ENCODE measurements around a stretch of chr13.

- RRBS = 66% methylated on average over 2 of the region's 12 CpGs
These were observed 12.1 kb upstream of the CDC16 start for GRCh38 chr13:114222433-114223176.

DNA sequence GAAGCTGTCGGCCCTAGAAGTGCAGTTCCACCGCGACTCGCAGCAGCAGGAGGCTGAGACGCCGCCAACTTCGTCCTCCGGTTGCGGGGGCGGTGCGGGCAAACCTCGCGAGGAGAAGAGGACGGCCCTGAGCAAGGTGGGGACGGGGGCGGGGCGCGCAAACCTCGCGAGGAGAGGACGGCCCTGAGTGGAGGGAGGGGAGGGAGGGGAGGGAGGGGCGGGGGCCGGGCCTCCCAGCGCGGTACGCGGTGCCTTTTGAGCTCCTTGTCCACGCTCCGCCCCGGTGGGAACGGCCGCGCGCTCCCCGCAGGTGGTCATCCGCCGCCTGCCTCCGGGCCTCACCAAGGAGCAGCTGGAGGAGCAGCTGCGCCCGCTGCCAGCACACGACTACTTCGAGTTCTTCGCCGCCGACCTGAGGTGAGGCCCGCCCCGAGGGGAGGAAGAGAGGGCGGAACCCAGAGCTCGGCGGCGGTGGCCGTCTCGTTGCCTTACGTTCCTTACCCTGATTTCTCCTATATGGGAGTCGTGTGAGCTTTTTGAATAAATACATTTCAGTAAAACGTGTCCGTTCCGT lies 397 bp downstream of the UPF3A start:
- RRBS = no CpG with 5 or more reads among the region's 58 CpGs